ENCODE results near the gene EPAS1.

- PRO-cap = no peak
Observed at GRCh38 chr2:45684510-45685406, 33.3 kb downstream of the PRKCE start.

DNA sequence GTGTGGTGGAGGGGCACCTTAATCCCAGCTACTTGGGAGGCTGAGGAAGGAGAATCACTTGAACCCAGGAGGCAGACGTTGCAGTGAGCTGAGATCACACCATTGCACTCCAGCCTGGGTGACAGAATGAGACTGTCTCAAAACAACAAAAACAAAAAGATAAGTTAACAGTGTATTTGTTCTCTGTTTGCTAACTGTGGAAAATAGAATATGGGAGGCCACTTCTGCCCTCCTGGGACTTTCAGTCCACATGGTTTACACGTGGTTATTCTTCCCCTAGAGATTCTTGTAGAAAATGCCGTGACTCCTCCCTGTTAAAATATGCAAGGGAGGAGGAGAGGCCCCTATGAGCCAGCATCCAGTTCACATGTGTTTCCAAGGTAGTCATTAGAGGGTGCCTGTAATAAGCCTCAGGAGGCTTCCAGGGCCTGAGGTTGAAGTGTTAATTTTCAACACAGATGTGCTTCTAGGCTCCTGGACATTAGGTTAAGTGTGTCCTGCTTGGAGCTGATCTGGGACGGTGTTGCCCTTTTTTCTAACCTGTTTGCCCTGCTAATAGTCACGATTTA lies 71.6 kb downstream of the PRKCE start:
- PRO-cap = no peak

DNA sequence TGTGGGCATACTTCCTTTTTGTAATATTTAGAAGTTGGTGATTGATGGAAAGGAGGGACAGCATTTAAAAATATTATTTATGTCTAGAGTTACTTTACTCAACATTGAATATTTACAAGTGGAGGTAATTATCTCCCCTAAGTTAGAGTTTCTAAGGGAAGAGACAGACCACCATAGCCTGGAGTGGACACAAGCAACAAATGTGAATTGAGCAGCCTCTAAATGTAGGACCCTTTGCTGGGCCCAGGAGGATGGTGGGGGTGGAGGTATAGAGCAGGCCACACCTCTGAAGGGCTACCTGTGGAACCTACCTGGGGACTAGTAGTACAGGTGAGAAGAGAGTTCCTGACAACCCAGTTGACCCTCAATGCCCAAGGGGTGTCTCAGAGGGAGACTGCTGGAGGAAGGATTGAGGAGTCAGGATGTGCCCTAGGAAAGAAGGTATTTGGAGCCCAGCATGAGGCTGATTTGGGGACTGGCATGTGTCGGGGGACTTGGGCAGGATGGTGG lies 169.7 kb downstream of the PRKCE start:
- PRO-cap = no peak

- PRO-cap = no peak
Observed at GRCh38 chr2:45860251-45861332, 209.1 kb downstream of the PRKCE start.

- PRO-cap = no peak
Observed at GRCh38 chr2:45936020-45936790, 284.7 kb downstream of the PRKCE start.

DNA sequence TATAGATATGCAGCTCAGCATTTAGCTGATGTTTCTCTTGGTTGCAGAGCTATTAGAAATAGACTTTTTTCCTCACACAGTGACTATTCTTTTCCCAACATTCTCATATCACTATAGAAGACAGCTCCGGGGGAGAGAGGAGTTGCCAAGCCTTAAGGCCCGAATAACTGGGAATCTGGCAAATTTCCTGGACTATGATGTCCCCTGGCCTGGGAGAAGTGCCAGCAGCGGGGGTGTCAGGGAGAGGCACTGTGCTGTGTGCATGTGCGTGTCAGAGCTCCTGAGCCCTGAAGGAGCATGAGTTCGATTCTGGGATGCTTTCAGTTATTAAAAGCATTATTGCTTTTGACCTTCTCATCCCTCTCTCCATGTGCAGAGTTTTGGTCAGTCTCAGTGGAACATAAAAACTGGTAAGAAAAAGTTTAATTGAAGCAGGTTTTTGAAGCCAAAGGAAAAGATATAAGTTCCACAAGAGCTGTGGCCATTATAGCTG lies 311.1 kb downstream of the PRKCE start:
- PRO-cap = no peak

DNA sequence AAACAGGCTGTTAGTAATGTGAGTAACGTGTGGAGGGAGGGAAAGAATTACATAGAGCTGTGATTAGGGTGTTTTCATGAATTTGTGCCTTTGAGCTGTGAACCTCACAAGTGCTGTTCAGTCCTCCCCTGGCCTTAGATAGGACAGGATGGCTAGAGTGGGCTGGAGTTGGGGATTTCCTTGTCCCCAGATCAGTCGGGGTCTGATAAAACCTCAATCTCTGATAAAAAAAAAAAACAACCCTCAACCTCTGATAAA lies 297.0 kb upstream of the EPAS1 start:
- PRO-cap = no peak

- PRO-cap = no peak
Observed at GRCh38 chr2:46032140-46032658, 265.0 kb upstream of the EPAS1 start.

DNA sequence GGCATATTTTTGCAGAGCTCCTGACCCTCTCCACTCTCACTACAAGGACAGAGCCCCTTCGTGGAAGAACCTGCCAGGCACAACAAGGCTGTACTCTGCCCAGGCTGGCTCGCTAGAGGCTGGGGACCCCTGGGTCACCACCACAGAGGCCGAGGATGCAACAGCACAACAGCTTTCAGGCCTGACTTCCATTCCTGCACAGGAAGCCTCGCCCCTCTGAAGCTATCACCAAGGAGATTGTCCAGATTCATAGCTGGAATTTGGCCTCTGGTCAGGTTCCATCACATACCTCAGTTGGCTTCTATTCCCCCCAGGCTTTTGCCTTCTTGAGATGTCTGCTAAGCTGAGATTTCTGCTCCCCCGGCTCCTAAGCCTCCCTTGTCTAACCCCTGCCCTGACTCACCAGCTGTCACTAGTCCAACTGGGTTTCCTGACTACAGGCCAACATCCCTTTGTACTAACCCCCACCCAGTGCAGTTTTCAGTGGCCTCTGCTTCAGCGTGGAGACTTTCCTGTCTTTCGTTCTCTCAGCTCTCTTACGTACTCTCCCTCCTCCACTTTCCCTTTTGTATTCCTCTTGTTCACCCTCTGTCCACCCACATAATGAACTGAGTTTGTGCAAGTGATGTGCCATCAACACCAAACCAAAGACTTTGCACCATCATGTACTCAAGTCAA lies 132.4 kb upstream of the EPAS1 start:
- PRO-cap = no peak

GRCh38 chr2:46296231-46297248 lies 667 bp upstream of the EPAS1 start:
- PRO-cap = bidirectional peak, plus-strand start at chr2:46297407, minus-strand start at chr2:46297115

- PRO-cap = bidirectional peak, plus-strand start at chr2:46297407, minus-strand start at chr2:46297115; bidirectional peak, plus-strand start at chr2:46297766, minus-strand start at chr2:46297652
Observed at GRCh38 chr2:46297249-46298232, at the start of gene EPAS1. EPAS1 (plus strand) TSS chr2:46297407.

- PRO-cap = no peak
Observed at GRCh38 chr2:46307912-46308690, 10.9 kb downstream of the EPAS1 start.

DNA sequence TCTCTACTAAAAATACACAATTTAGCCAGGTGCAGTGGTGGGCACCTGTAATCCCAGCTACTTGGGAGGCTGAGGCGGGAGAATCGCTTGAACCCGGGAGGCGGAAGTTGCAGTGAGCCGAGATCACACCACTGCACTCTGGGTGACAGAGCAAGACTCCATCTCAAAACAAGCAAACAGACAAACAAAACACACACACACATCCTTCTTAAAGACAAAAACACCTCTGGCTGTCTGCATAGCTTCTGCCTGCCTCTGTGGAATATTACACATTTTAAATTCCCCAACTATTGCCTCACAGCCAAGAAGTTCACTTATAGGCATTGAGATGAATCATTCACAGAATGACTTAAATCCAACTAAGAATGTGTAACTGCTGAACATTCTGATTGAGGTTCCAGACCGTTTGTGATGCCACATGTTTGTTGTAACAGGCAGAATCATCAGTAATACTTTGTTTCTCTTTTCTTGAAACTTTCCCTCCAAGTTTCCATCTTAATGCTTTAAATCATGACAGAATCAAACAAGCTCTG lies 32.5 kb downstream of the EPAS1 start:
- PRO-cap = no peak

GRCh38 chr2:46332580-46333411 lies 35.6 kb downstream of the EPAS1 start:
- PRO-cap = no peak

GRCh38 chr2:46334670-46335557 lies 37.7 kb downstream of the EPAS1 start:
- PRO-cap = no peak

DNA sequence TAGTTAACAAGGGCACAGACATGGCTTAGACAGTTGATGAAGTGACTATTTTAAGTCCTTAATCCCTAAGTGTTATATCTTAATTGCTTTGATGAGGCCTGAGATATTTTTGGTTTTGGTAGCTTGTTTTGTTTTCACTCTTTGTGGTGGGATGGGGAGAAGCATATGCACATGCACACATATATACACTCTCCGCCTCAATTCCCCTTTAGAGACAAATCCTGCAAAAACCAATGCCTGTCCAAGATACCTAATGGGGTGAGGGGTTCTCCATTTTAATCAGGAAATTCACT lies 66.7 kb downstream of the EPAS1 start:
- PRO-cap = no peak

DNA sequence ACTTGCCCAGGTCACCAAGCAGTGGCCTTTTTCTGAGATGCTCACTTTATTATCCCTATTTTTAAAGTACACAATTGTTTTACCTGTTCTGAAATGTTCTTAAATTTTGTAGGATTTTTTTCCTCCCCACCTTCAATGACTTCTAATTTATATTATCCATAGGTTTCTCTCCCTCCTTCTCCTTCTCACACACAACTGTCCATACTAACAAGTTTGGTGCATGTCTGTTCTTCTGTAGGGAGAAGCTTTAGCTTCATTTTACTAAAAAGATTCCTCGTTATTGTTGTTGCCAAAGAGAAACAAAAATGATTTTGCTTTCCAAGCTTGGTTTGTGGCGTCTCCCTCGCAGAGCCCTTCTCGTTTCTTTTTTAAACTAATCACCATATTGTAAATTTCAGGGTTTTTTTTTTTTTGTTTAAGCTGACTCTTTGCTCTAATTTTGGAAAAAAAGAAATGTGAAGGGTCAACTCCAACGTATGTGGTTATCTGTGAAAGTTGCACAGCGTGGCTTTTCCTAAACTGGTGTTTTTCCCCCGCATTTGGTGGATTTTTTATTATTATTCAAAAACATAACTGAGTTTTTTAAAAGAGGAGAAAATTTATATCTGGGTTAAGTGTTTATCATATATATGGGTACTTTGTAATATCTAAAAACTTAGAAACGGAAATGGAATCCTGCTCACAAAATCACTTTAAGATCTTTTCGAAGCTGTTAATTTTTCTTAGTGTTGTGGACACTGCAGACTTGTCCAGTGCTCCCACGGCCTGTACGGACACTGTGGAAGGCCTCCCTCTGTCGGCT lies 87.8 kb downstream of the EPAS1 start:
- PRO-cap = no peak

DNA sequence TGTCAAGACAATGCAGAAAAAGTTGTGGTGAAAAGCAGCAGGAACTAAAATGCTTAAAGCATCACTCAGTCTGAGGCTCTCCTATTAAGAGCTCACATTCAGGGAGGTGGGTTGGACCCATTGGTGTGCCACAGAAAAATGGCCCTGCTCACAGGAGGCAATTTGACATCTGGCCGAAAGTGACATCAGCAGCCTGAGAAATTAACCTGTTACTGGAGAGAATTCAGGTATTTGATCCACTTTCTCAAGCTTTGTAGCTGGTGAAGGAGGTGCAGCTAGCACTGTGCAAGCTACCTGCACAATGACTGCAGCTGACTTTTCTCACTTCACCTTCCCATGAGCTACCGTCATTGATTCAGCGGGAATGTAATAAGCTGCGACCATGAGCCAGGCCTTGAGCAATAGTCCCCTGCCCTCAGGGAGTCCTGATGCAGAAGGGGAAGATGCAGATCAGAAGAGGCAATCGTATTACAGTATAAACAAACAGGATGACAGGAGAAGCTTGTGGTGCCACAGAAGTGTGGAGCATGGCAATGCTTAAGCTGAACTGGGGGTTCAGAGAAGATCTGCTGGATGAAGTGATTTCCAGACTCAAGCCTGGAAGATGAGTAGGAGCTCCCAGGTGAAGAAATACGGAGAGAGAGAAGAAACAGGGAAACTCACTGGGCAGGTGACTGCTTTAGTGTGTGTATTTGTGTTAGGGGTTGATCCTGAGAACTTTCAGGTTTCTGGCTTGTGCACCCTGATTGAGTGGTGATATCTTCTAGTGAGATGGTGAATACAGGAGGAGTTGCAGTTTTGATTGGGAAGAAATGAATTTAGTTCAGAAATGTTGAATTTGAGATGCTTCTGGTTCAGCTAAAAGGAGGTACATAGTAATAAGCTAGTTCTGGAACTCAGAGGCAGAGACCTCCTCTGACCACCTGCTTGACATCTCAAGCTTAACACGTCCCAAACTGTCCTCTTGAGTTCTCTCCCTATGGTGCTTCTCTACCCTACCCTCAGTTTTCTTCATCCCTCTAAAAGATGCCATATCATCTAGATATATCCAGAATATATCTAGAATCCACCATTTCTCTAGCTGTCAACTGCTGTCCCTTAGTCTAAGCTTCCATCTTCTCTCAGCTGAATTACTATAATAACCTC lies 23.4 kb upstream of the ATP6V1E2 start:
- PRO-cap = no peak

- PRO-cap = no peak
Observed at GRCh38 chr2:46583402-46583770, 33.5 kb downstream of the PIGF start.

- PRO-cap = no peak
Observed at GRCh38 chr2:46653355-46653675, 36.3 kb downstream of the CRIPT start.

All from right cardiac atrium (tissue), 1 donor.